Peyer's patch (tissue), 4 donors: ENCODE measurements around the genes FCER1A, TAGLN2, IGSF9 and SLAMF6.

- PRO-cap = no peak
- RAMPAGE, long total RNA, 4 experiments = no peak in any of the 4 experiments
These were observed 3.6 kb downstream of the PYDC5 start for GRCh38 chr1:158998915-158999328.

GRCh38 chr1:158999329-159000386 is 2.9 kb downstream of the PYDC5 start:
- PRO-cap = unidirectional peak, minus-strand start at chr1:158999508; bidirectional peak, plus-strand start at chr1:159000024, minus-strand start at chr1:158999733
- RAMPAGE, long total RNA, 4 experiments = start-site peak on the plus strand in 1 of 4 experiments, at chr1:158999967-158999980 at its widest, 10 reads per replicate

- PRO-cap = unidirectional peak, plus-strand start at chr1:159005969
- RAMPAGE, long total RNA, 4 experiments = no peak in any of the 4 experiments
These were observed 3.1 kb upstream of the PYDC5 start for GRCh38 chr1:159005333-159006439.

DNA sequence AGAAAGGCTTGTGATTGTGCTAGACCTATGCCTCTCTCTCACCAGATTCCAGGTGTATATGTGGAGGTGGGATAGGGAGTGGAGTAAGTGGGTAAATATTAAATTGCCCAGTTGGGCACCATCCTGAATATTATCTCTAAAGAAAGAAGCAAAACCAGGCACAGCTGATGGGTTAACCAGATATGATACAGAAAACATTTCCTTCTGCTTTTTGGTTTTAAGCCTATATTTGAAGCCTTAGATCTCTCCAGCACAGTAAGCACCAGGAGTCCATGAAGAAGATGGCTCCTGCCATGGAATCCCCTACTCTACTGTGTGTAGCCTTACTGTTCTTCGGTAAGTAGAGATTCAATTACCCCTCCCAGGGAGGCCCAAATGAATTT is at the start of gene FCER1A:
TSS of gene FCER1A (plus strand) at position 253 of the 383 bp plus-strand sequence.
- PRO-cap = no peak
- RAMPAGE, long total RNA, 4 experiments = no peak in any of the 4 experiments

GRCh38 chr1:159444407-159445037 is 5.0 kb downstream of the OR10J1 start:
- PRO-cap = no peak
- RAMPAGE, long total RNA, 4 experiments = no peak in any of the 4 experiments

DNA sequence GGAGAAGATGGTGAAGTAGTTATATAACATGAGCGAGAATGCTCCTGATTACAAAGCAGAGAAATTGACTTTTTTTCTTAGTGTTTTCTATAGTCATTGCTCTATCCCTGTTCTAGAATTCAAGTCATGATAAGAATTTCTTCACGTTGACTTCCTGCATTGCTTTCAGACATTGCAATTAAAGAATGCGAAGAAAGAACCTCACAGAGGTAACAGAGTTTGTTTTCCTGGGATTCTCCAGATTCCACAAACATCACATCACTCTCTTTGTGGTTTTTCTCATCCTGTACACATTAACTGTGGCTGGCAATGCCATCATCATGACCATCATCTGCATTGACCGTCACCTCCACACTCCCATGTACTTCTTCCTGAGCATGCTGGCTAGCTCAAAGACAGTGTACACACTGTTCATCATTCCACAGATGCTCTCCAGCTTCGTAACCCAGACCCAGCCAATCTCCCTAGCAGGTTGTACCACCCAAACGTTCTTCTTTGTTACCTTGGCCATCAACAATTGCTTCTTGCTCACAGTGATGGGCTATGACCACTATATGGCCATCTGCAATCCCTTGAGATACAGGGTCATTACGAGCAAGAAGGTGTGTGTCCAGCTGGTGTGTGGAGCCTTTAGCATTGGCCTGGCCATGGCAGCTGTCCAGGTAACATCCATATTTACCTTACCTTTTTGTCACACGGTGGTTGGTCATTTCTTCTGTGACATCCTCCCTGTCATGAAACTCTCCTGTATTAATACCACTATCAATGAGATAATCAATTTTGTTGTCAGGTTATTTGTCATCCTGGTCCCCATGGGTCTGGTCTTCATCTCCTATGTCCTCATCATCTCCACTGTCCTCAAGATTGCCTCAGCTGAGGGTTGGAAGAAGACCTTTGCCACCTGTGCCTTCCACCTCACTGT is 10.7 kb downstream of the APCS start:
- PRO-cap = no peak
- RAMPAGE, long total RNA, 4 experiments = no peak in any of the 4 experiments

DNA sequence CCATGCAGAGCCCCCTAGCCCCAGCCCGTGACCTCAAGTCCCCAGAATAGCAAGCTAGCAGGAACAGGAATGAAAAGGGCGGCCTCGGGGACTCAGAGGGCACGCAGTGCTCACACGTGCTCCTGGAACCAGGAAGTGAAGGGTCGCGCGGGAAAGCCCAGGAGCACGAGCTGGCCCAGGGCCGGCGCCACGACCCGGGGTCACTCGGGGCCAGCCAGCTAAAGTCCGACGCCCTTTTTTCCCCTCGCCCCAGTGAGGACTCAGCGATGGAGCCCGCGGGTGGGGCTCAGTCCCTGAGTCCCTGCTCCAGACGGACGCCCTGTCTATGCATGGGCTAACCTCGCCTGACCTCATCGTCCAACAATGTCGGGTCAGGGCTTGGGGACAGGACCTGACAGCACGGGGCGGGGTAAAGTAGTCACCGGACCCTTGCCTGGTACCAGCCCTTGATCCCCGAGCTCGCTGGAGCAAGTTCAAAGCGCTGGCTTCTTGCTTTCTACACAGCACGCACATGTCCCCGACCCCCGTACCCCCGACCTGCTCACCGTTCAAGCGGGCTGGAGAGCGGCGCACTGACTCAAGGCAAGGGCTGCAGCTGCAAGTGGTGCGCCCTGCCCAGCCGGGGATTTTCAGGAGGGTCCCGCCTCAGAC is at the start of gene TAGLN2:
TSS of gene TAGLN2 (minus strand) at position 603 of the 651 bp plus-strand sequence.
- PRO-cap = bidirectional peak, plus-strand start at position 476 of the sequence, minus-strand start at position 365 of the sequence; bidirectional peak, plus-strand start outside the sequence, minus-strand start at position 574 of the sequence
- RAMPAGE, long total RNA, 4 experiments = start-site peak on the minus strand in 4 of 4 experiments, centred at positions 590 to 600 of the sequence, 73 to 390 reads per replicate

GRCh38 chr1:159939705-159940371 is 5.6 kb downstream of the IGSF9 start:
- PRO-cap = bidirectional peak, plus-strand start at chr1:159939874, minus-strand start at chr1:159939769
- RAMPAGE, long total RNA, 4 experiments = no peak in any of the 4 experiments

GRCh38 chr1:159944178-159945185 is 931 bp downstream of the IGSF9 start:
- PRO-cap = bidirectional peak, plus-strand start at chr1:159944796, minus-strand start at chr1:159944717
- RAMPAGE, long total RNA, 4 experiments = no peak in any of the 4 experiments

DNA sequence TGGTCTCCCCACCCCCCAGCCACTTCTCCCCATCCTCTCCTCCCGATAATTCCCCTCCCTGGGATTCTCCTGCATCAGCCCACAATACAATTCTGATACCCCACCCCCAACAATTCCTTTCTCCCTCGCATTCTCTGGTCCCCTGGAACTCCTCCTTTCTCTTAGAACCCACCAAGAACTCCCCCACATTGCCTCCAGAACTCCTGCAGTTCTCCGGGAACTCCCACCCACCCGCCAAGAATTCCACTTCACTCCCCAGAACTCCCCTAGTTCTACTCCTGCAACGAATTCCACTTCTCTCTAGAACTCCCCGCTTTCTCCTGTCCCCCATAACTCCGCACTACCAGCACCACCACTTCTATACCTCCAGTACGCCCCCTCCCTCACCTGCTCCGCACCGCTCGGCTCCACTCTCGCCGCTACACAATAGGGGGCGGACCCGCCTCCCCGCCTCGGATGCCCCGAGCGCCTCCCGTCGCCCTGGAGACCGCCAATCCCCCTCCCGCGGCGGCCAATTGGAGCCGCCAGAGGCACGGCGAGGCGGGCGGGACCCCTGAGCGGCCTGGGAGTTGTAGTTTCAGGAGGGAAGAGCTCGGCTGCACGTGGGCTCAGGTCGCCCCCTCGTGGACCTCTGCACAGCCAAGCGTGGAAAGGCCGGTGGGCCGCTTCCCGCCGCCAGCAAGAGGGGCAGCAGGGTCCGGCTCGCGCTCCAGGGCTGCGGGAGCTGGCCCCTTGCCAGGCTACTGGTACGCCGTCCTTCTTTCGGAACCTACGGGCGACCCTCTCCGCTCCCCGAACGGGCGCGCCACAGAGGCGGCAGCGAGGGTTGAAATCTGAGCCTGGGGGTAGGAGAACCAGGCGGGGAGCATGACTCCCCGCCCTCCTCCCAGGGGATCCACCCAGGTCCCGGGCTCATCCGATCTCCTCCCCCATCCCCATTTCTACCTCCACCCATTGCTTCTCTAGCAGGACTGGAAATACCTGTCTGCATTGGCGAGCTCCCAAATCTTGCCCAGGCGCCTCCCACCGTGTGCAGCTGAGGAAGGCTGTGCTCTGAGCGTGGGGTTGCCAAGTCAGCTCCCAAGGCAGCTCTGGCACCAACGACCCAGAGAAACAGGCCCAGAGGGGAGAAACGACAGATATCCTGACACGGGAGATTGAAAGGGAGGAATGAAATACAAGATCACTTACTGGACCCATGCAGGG is at the start of gene IGSF9:
TSS of gene IGSF9 (minus strand) at position 428 of the 1,206 bp plus-strand sequence.
- PRO-cap = bidirectional peak, plus-strand start at position 574 of the sequence, minus-strand start at position 425 of the sequence; bidirectional peak, plus-strand start at position 1,049 of the sequence, minus-strand start at position 869 of the sequence
- RAMPAGE, long total RNA, 4 experiments = start-site peak on the minus strand in 2 of 4 experiments, centred at positions 424 to 825 of the sequence, 17 to 118 reads per replicate

GRCh38 chr1:160217015-160217266 is 11.8 kb downstream of the PEA15 start:
- PRO-cap = no peak
- RAMPAGE, long total RNA, 4 experiments = no peak in any of the 4 experiments

- PRO-cap = no peak
- RAMPAGE, long total RNA, 4 experiments = no peak in any of the 4 experiments
These were observed 7.8 kb downstream of the PEX19 start for GRCh38 chr1:160277031-160277546.

GRCh38 chr1:160407682-160409022 is 7.8 kb downstream of the VANGL2 start:
- PRO-cap = no peak
- RAMPAGE, long total RNA, 4 experiments = no peak in any of the 4 experiments

DNA sequence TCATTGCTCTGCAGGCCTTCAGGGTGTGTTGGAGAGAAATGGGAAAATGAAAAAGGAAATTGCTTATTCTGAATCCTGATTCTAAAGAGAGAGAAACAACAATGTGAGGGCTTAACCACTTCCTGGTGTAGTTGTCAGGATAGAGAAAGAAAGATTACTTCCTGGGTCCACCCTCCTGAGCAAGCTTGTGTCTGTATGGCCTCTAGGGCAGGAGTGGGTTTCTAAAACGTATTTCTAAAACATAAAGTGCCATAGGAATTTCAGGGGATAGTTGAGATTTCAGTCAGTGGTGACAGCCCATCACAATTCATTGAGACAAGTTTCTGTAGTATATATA is 28.4 kb downstream of the VANGL2 start:
- PRO-cap = no peak
- RAMPAGE, long total RNA, 4 experiments = no peak in any of the 4 experiments

DNA sequence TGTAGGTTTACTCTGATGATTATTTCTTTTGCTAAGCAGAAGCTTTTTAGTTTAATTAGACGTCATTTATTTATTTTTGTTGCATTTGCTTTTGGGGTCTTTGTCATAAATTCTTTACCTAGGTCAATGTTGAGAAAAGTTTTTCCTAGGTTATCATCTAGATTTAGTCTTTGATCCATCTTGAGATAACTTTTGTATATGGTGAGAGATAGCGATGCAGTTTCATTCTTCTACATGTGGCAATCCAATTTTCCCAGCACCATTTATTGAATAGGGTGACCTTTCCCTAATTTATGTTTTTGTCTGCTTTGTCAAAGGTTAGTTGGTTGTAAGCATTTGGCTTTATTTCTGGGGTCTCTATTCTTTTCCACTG is 43.7 kb downstream of the VANGL2 start:
- PRO-cap = no peak
- RAMPAGE, long total RNA, 4 experiments = no peak in any of the 4 experiments

- PRO-cap = no peak
- RAMPAGE, long total RNA, 4 experiments = no peak in any of the 4 experiments
These were observed 2.1 kb downstream of the SLAMF6 start for GRCh38 chr1:160520711-160521573.

DNA sequence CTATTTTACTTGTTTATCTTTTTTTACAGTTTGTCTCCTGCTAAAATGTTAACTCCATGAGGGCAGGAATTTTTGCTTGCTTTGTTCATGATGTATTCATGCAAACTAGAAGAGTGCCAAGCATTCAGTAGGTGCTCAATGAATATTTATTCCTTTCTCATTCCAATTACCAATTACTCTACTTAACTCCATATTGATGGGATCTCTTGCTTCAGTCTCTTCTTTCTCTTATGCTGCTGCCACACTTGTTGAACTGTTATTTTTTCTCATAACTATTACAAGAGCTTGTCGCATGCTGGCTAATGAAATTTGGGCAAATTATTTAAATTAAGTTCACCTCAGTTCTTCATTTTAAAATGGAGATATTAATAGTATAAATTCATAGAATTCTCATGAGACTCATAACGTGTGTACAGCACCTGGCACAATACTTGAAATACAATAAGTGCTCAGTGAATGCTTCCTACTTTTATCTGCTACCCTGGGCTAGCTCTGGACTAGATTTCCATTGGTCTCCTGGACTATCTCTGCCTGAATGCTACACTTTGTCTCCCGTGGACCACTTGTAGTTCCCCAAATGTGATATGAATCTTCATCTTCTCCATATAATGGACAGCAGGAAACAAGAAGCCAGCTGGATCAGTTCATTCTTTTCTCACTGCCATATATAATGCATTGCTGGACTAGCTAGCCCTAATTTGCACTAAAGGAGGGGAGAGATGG is 993 bp downstream of the SLAMF6 start:
- PRO-cap = no peak
- RAMPAGE, long total RNA, 4 experiments = no peak in any of the 4 experiments

DNA sequence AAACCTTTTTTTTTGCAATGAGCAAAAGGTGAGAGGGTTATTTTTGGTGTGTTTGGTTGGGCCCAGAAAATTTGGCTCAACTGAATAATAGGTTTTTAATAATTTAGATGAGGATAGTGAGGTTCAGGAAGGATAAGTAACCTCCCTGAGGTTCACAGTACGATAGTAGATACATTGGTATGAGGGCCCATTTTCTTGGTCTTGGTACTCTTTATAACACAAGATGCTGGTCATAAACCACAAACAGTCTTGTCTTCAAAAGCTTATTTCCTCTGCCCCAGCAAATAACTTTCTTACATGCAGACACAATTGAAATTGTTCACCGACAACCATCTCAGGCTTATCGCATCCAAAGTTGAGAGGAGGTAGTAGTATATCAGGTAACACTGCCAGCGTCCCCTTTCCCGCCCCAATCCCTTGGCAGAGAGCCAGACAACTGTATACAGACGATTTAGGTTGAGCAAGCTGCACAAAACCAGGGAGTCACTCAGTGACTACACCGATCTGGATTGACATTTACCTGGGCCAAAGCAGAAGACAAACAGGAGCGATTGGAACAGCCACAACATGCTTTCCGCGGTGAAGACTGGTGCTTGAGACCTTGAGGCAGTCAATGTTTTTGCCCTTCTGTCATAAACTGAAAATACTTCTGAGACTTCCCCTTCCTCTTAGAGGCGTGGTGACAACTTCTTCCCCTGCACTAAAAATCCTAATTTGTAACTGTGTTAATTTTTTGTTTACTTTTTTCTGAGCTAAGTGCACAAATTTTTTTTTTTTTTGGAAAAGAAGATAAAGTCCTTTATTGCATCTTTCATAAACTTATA is at the start of gene SLAMF6:
TSS of gene SLAMF6 (minus strand) at position 632 of the 824 bp plus-strand sequence.
- PRO-cap = unidirectional peak, minus-strand start at position 588 of the sequence; unidirectional peak, minus-strand start at position 639 of the sequence
- RAMPAGE, long total RNA, 4 experiments = start-site peak on the minus strand in 4 of 4 experiments, centred at positions 607 to 630 of the sequence, 18 to 99 reads per replicate

GRCh38 chr1:160672977-160673635 is 26.3 kb upstream of the SLAMF1 start:
- PRO-cap = unidirectional peak, plus-strand start at chr1:160673336
- RAMPAGE, long total RNA, 4 experiments = no peak in any of the 4 experiments

GRCh38 chr1:161065462-161065848 is 4.2 kb downstream of the ARHGAP30 start:
- PRO-cap = no peak
- RAMPAGE, long total RNA, 4 experiments = start-site peak on the minus strand in 1 of 4 experiments, at chr1:161065617-161065659 at its widest, 7 reads per replicate